HTERT-HM (cell line): Measurements from ENCODE around the genes C6orf226 and PPP2R5D.

DNA sequence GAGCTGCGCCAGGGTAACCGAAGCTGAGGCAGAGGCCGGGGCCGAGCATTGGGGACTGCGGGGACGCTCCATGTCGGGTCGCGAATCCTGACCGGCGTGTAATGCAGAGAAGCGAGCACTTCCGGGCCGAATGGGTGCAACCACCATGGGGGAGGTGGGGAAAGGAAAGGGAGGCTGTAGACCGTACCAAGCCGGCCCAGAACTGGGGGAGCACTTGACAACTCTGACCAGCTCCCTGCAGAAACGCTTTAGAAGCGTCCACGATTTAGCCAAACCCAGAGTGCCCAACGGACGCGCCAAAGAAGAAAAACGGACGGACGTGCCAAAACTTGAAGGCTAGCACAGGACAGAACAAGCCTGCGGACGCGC, at the start of gene C6orf226:
Gene C6orf226, minus strand, starts transcription at position 105 of the 369 bp plus-strand sequence.
- RRBS: 1% methylated on average over 14 of the region's 28 CpGs

DNA sequence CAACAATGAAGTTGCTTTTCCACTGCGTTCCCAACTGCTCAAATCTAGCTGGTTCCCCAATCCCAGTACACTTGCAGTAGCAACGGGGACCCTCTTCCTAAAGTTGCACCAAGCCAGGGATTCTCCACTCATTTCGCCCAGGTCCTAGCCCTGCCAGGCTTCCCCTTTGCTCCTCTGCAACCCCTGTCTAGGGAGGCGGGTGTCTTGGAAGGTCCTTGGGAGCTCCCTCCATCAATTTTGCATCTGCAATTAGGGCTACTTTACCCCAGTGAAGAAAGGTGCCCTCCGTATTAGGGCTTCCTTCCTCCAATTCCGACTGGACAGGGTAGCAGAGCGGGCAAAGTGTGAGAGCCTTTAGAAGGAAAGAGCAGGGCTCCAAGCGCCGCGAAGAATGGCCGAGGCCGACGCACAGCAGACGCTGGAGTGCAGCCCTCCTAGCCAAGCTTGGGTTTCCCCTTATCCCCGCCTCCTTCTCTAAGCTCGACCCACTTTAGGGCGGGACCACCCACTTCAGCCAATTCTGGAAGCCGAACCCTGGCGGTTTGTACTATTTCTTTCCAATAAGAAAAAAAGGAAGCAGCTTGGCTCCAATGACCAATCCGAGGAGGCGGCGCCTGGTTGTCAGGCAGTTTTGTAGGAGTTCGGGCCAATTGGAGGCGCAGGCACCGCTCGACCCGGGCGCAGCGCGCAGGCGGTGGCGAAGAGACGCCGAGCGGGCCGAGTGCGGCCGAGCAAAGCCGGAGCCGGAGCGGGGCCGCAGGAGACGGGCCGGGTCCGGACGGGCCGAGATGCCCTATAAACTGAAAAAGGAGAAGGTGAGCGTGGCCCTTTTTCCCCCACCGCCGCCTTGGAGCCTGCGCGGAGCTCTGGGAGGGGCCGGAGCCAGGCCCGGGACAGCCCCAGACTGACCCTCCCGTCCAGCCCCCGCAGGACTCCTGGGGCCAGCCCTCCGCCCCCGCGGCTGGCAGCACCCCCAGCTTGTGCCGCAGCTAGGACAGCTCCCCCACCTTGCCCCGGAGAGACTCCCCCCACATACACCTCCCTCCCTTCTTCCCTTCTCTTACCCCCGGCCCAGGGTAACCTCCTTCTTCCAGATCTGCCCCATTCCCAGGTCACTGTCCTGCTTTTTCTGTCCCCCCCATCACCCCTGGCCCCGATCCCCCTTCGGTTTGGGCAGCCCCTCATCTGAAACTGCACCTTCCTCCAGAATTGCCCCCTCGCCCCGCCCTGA, at the start of gene PPP2R5D:
Gene PPP2R5D, plus strand, starts transcription at position 681 of the 1,231 bp plus-strand sequence.
- RRBS: 2% methylated on average over 22 of the region's 66 CpGs

DNA sequence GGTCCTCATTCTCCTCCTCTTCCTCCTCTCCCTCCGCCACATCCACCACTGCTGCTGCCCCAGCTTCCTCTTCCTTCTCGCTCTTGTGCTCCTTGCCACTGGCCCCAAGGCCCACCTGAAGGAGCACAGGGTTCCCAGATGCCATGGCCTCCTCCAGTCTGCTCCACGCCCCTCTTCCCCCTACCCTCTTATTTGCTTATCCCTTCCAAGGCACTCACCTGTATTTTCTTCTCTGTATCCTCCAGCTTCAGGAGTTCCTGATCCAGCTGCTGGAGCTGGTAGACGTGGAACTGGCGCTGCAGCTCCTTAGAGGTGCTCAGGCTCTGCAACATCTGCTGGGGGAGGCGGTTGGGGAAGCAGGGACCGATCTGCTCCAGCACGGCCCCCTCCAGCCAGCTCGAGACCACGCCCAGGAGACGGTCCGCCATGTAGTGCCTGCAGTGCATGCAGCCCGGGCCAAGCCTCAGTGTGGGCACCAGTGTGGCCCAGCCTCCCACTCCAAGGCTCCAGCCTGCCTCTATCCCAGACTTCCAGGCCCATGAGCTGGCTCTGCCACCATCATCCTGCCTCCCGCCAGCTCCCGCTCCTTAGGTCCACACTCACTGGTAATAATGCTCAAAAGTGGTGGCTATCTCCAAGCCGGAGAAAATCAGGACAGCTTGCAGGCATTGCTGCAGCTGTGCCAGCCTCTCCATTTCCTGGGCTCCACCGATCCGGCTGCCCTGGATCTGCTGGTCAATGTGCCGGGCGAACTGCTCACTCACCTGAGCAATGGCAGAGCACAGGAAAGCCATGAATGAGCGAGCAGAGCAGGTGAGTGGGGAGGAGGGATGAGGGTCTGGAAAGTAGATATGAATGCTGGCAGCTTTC, 13.1 kb downstream of the CUL7 start:
- RRBS: 96% methylated on average over 3 of the region's 21 CpGs

DNA sequence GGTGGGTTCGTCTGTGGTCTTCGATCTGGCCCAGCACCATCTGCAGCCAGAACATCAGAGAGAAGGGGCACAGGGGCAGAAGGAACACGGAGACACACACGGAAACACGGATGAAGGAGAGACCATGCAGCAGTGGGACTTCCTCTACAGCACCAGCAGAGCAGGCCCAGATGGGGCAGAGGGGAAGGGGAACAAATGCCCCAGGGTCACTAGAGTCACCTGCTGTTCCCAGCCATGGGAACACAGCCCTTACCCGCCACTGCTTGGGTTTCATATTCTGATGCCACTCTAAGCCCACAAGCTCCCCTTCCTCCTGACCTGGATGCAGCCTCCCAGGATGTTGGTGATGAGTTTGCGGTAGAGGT, 7.1 kb downstream of the CUL7 start:
- RRBS: no CpG with 5 or more reads among the region's 7 CpGs

DNA sequence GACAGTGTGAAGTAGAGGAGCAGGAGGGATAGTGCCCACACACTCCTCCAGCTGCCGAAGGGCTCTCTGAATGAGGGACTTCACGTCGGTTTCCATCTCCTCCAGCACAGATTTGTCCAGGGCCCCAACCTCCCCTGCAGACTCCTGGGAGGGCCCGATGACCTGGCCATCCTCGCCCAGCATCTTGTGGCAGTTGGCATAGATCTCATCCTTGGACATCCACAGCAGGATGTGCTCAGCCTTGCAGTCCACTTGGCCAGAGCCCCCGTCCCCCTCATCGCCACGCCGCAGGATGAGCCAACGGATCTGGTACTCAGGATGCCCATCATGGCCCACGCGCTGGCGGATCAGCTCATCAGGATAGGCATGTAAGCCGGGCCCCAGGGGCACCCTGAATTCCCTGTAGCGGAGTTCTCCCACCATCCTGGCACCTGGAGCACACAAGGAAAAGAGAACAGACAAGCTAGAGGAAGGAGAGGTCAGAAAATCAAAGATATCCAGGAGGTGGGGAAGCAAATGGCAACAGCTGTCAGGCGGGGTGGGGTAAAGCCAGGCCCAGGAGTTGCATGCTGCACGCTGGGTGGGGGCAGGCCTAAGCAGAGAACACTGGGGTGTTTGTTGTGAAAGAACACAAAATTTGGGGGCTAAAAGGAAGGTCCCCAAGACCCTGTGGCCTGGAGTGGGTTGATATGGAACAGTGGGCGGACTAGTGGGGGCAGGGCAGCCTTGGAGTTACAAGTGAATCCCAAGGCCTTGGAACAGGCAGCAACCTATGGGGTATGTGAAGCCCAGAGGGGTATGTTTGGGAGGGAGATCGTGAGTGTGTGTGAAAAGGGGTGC, 1.1 kb downstream of the CUL7 start:
- RRBS: no CpG with 5 or more reads among the region's 19 CpGs

DNA sequence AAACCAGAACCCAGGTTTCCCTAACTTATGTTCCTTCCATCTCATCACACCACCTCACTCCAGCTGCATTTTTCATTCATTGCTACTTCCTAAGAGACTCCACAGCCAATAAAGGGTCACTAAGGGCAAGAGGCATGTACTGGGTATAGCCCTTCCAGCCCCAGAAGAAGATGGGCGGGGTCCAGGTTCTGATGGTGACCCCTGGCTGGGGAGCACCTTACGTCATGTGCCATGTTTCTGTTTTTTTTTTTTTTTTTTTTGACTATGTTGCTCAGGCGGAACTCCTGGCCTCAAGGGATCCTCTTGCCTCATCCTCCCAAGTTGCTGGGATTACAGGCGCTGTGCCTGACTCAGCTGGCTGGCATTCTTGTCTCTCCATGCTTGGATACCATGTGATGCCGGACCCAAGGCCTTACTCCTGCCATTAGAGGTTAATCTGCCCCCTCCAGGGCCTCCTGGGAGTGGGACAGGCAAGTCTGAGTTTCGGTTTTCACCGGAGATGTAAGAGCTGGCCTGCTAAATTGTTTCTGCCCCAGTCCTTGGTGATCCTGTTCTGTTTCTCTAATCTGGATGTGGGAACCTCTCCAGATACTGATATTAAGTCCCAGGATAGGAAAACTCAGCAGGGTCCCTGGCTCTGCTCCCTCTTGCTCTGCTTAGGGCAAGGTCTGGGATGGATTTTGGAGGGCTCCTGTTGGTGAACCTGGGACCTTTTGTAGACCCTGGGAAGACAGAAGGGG, 44.9 kb downstream of the PTK7 start:
- RRBS: 2% methylated on average over 3 of the region's 7 CpGs

- RRBS: 2% methylated on average over 20 of the region's 28 CpGs
These were observed 3.2 kb downstream of the SRF start for GRCh38 chr6:43174145-43174700.

DNA sequence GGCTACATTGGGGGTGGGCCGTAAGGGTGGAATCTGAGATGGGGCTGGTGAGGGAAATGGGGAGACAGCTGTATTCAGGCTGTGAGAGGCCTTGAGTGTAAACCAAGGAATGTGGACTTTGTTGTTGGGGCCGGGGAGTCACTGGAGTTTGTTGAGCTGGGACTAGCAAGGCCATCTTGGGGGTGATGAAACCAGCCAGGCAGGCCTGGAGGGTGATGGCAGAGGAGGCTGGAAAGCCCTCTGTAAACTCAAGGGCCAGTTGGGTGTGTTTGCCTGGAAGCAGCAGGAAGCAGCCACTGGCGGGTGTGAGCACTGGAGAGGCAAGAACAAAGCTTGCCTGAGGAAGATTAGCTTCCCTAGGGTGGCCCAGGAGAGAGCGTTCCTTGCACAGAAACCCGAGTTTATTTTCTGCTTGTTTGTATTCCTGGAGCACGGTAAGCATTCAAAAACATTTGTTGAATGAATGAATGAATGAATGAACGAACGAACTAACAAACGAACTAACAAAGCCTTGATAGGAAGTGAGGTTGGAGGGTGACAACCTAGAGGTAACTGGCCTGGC, 18.9 kb downstream of the TTBK1 start:
- RRBS: no CpG with 5 or more reads among the region's 9 CpGs

DNA sequence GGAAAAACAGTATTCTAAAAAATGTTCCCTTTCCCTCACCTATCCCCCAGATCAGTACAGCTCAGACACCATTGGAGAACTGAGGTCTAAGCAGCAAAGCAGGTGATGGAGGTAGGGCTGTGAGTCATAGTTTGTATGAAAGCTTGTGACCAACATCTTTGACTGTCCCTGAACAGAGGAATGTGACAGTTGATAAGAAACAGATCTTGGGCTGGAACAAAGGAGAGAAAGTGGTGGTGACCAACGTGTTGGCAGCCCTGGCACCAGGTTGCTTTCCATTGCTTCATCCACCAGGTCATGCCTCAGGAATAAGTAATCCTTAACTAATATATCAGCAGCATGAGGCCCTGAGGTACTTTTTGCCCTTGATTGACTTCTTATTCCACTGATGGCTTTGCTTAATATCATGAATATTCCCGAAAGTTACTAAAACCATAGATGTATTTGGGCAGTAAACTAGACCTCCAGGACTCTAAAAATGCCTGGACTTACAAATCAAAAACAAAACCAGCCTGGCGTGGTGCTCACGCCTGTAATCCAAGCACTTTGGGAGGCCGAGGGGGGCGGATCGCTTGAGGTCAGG, 20.0 kb upstream of the CRIP3 start:
- RRBS: no CpG with 5 or more reads among the region's 7 CpGs

GRCh38 chr6:43511648-43512249, 1.6 kb upstream of the LRRC73 start:
- RRBS: no CpG with 5 or more reads among the region's 11 CpGs

DNA sequence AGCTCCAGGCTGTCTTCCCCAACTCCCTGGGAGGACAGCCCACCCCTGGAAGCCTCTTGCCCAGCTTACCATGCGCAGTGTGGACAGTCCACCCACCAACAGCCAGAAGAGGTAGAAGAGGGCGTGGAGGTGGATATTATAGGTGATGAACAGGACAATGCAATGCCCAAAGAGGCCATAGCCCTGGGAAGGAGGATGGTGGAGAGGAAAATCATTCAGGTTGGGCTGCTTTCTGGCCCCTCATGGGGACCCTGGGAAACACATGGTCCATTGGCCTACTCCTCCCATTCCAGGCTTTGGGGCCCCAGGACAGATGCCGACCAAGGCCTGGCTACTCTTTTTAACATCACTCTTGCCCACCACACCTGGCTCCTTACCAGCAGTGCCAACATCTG, 2.5 kb upstream of the LRRC73 start:
- RRBS: no CpG with 5 or more reads among the region's 3 CpGs

- RRBS: no CpG with 5 or more reads among the region's 7 CpGs
These were observed 15.5 kb downstream of the GTPBP2 start for GRCh38 chr6:43613273-43614269.

GRCh38 chr6:43676477-43677666, 10.7 kb downstream of the MRPS18A start:
- RRBS: no CpG with 5 or more reads among the region's 12 CpGs

DNA sequence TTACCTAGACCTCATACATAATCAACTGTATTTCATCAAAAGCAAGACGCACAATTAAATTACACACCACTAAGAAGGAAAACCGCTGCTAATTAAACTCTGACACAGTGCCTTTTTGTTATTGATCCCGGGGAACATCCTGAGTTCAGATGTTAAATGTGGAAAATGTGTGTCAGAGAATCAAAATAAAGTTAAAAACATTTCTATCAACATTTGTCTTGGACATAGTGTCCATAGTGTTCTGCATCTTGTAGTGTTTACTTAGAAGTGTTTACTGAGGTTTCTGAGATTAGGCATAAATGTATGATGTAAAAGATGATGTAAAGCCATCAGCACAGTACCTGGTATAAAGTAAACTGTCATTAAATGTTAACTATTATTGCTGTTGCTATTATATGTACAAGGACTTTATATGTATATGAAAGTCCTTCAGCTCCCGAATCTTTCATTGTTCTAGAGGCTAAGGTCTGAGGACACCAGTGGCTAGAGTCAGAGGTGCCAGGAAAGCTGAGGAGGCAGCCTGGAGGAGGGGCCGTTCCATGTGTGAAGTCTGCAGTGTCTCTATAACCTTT, 28.2 kb upstream of the VEGFA start:
- RRBS: no CpG with 5 or more reads among the region's 5 CpGs

GRCh38 chr6:43771222-43771405, 1.1 kb downstream of the VEGFA start:
- RRBS: under 1% methylated on average over 7 of the region's 21 CpGs

GRCh38 chr6:43771525-43772214, 1.7 kb downstream of the VEGFA start:
- RRBS: 1% methylated on average over 19 of the region's 63 CpGs

DNA sequence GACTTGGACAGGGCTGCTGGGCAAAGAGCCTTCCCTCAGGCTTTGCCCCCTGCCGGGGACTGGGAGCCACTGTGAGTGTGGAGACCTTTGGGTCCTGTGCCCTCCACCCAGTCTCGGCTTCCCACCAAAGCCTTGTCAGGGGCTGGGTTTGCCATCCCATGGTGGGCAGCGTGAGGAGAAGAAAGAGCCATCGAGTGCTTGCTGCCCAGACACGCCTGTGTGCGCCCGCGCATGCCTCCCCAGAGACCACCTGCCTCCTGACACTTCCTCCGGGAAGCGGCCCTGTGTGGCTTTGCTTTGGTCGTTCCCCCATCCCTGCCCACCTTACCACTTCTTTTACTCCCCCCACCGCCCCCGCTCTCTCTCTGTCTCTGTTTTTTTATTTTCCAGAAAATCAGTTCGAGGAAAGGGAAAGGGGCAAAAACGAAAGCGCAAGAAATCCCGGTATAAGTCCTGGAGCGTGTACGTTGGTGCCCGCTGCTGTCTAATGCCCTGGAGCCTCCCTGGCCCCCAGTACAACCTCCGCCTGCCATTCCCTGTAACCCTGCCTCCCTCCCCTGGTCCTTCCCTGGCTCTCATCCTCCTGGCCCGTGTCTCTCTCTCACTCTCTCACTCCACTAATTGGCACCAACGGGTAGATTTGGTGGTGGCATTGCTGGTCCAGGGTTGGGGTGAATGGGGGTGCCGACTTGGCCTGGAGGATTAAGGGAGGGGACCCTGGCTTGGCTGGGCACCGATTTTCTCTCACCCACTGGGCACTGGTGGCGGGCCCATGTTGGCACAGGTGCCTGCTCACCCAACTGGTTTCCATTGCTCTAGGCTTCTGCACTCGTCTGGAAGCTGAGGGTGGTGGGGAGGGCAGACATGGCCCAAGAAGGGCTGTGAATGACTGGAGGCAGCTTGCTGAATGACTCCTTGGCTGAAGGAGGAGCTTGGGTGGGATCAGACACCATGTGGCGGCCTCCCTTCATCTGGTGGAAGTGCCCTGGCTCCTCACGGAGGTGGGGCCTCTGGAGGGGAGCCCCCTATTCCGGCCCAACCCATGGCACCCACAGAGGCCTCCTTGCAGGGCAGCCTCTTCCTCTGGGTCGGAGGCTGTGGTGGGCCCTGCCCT, 10.7 kb downstream of the VEGFA start:
- RRBS: 52% methylated on average over 2 of the region's 31 CpGs

GRCh38 chr6:43803857-43805182, 34.3 kb downstream of the VEGFA start:
- RRBS: no CpG with 5 or more reads among the region's 6 CpGs

GRCh38 chr6:43842844-43843417, 72.9 kb downstream of the VEGFA start:
- RRBS: no CpG with 5 or more reads among the region's 4 CpGs

DNA sequence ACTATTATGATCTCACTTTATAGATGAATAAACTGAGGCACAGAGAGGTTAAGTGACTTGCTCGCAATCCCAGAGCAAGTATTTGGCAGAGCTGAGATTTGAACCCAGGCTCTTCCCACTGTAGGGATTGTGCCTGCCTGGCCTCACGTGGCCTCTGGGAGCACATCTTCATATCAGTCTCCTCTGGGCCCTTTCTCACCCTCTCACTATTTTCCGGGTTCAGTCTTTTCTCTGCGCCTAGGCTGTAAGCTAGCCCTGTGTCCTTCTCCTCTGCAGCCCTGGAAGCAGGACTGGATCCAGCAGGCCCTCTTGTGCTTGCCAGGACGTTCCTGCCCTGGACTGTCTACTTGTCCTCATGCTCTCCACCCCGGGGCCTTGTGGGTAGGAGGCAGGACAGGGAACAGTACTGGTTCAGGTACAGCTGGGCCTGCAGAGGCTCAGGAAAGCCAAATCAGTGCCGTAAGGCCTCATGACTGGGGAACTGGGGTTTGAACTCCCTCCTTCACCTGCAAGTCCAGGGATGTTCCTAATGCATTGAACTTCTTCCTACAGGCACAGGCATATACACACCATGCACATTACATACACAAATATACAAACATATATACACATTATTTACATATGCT, 139.7 kb downstream of the VEGFA start:
- RRBS: no CpG with 5 or more reads among the region's 7 CpGs